M059J (cell line): ENCODE measurements around the genes CCDC170 and OPRM1.

DNA sequence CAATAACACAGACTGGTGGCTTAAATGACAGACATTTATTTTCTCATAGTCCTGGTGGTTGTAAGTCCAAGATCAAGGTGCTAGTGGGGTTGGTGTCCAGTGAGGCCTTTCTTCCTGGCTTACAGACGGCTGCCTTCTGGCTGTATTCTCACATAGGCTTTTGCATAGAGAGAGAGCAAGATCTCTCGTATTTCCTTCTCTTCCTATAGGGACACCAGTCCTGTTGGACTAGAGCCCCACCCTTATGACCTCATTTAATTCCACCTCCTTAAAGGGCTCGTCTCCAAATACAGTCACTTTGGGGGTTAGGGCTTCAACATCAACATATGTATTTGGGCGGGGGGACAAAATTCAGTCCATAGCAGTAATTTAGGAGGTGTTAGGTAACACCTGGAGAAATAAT, 105.0 kb downstream of the PLEKHG1 start:
- RAMPAGE, long total RNA, result no peak

- RAMPAGE, long total RNA, result no peak
Measured at GRCh38 chr6:150753382-150754261, 111.9 kb upstream of the MTHFD1L start.

GRCh38 chr6:150980992-150981631, 115.6 kb downstream of the MTHFD1L start:
- RAMPAGE, long total RNA, result no peak

GRCh38 chr6:151019352-151019791, 153.9 kb downstream of the MTHFD1L start:
- RAMPAGE, long total RNA, result no peak

DNA sequence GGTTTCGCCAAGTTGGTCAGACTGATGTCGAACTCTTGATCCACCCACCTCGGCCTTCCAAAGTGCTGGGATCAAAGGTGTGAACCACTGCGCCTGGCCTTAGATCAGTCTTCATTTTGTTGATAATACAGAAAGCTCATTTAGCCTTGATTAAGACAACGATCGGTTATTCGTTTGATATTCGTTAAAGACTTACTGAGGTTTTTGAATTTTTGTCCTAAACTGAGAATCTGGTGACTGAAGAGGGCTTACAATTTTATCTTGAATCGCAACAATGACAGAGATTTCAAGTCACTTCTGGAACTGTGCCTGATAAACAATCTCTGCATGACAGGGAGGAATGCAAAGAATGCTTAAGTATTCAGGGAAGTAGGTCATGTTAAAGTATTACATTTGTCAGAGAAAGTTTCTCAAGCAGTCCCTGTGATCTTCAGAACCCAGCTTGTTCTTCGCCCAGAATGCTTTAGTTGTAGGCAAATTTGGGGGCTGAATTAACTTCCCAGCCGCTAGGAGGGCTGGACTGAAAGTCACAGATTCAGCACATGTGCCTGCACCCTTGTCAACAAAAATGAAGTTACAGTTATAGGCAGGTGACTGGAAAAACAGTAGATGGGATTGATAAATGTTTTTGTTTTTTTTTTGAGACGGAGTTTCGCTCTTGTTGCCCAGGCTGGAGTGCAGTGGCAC, 14.9 kb downstream of the AKAP12 start:
- RAMPAGE, long total RNA, result no peak

GRCh38 chr6:151490777-151491460, 2.9 kb upstream of the CCDC170 start:
- RAMPAGE, long total RNA, result no peak

DNA sequence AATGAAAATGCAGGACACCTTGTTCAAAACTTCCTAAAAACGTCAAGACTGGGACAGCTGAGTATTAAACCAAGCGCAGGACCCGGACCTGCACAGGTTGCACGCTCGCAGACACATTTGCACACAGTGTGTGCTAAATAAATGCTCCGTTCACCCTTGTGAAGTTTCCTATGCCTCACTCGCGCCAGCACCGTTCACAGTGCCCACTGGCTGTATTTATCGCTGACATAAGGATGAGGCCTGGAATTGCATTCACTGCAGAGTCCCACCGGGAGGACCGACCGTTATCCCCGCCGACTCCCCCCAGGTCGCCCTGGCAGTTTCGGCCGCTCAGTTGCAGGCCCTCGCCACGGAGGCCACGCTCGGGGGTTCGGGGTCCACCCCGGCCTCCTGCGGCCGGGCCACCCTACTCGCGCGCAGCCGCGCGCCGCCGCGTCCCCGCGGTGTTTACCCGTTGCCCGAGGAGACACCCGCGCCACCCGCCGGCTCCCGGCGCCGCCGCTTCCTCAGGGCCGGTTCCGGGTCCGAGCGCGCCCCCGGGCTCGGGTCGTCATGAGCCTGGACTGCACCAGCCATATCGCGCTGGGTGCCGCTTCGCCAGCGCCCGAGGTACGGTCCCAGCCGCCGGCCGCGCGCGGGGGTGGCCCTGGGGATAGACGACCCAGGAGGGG, at the start of gene CCDC170:
CCDC170 (plus strand) TSS at position 441 of the 671 bp plus-strand sequence.
- RAMPAGE, long total RNA, result no peak

DNA sequence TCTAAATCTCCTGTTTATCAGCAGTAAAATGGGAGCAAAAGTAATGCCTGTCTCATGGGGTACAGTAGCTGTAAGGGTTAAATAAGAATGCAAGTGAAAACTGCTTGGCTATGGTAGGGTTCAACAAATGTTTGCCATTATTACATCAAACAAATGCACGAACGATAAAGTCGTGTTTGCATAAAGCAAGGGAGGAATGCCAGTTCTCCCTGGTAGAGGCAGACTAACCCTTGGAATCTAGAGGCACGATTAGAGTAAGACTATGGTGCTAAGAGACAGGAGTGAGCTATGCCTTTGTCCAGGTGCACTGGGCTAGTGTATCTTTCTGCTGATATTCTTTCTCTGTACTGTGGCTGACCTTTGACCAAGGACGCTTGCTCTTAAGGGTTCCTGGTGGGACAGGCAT, 139.7 kb downstream of the CCDC170 start:
- RAMPAGE, long total RNA, result no peak

DNA sequence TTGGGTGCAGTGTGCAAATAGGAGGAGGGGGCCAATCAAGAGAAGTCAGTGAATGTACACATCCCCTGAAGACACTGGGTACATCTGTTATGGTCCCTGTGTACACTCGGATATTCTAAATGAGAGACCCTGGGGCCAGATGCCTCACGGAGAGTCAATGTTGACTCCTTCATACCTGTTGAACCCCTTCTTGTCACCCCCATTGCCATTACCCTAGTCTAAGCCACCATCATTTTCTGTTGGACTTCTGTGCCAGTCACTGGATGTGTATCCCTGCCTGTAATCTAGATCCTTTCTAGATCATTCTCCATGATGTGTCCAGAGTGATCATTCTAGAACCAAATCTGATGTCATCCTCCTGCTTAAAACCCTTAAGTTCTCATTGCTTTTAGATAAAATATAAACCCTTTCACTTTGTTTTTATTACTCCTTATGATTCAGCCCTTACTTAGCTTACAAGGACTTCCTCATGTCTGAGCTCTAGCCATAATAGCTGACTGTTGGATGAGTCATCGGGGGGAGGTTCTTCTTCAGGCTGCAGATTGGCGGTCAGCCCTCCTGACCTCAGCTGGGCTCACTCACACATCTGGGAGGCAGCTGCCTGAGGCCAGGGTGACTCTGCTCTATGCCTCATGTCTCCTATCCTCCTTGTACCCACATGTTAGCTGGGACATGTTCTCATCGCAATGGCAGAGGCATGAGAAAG, 287.5 kb downstream of the ESR1 start:
- RAMPAGE, long total RNA, result no peak

GRCh38 chr6:152130307-152130901, 322.9 kb downstream of the ESR1 start:
- RAMPAGE, long total RNA, result no peak

- RAMPAGE, long total RNA, result no peak
Measured at GRCh38 chr6:152471829-152472203, 165.3 kb downstream of the SYNE1 start.

GRCh38 chr6:152635775-152636730, 1.1 kb downstream of the SYNE1 start:
- RAMPAGE, long total RNA, result no peak

DNA sequence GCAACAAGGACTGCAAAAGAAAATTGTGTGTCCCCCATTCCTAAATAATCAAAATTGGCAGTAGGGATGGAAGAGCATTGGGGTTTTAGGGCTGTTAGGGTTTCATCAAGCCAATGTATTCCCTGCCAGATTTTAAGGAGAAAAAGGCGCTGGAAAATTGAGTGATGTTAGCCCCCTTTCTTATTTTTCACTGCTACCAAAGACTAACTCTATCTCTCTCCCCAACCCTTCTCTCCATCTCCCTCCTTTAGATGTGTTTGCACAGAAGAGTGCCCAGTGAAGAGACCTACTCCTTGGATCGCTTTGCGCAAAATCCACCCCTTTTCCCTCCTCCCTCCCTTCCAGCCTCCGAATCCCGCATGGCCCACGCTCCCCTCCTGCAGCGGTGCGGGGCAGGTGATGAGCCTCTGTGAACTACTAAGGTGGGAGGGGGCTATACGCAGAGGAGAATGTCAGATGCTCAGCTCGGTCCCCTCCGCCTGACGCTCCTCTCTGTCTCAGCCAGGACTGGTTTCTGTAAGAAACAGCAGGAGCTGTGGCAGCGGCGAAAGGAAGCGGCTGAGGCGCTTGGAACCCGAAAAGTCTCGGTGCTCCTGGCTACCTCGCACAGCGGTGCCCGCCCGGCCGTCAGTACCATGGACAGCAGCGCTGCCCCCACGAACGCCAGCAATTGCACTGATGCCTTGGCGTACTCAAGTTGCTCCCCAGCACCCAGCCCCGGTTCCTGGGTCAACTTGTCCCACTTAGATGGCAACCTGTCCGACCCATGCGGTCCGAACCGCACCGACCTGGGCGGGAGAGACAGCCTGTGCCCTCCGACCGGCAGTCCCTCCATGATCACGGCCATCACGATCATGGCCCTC, at the start of gene OPRM1:
OPRM1 (plus strand) TSS at position 331 of the 863 bp plus-strand sequence.
- RAMPAGE, long total RNA, result no peak

GRCh38 chr6:154439945-154440499, 70.5 kb downstream of the CNKSR3 start:
- RAMPAGE, long total RNA, result no peak

GRCh38 chr6:154515595-154516387, 5.3 kb upstream of the CNKSR3 start:
- RAMPAGE, long total RNA, result no peak

- RAMPAGE, long total RNA, result no peak
Measured at GRCh38 chr6:154566943-154567528, 56.6 kb upstream of the CNKSR3 start.

GRCh38 chr6:154733573-154734807, 774 bp downstream of the SCAF8 start:
- RAMPAGE, long total RNA, result no peak

DNA sequence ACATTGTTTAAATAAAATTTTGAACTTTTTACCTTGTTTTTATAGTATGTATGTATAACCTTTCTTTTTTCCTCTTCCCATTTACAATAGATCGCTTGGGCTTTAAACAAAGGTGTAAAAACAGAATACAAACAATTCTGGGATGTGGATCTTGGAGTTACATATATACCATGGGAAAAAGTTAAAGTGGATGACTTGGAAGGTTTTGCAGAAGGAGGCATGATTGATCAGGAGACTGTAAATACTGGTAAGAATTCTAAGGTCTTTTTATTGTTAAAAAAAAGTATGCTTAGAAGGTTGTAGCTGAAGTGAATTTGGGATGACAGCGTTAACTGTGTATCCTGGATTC, 86.8 kb downstream of the SCAF8 start:
- RAMPAGE, long total RNA, result no peak

DNA sequence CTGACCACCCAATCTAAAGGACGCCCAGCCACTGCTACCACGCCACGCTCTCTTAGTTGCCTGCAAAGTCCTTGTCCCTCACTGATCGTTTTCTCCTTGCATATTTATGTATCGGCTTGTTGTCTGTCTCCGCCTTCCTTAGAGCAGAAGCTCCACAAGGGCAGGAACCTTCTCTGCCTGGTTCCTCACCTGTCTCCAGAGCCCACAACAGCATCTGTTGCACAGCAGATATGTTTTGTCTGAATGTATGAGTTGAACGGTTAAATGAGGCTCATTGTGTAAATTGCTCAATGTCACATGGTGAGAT, 96.0 kb downstream of the TIAM2 start:
- RAMPAGE, long total RNA, result no peak

DNA sequence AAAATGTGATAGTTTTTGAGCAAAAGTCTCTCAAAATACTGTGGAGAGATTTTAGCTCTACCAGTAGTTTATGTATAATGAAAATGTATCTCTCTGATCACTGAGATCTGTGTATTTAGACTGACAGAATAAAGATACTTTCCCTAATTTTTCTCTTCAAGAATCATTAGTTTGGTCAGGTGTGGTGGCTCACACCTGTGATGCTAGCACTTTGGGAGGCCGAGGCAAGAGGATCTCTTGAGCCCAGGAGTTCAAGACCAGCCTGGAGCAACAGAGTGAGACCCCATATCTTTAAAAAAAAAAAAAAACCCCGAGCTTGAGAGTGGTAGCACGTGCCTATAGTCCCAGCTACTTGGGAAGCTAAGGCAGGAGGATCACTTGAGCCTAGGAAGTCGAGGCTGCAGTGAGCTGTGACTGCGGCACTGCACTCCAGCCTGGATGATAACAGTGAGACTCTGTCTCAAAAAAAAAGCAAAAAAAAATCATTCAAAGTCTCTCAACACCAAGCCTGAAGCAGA, 133.3 kb downstream of the TIAM2 start:
- RAMPAGE, long total RNA, result no peak